Fallopian tube (tissue), 1 donor: ENCODE measurements around the genes SLC2A11 and GSTT2B.

DNA sequence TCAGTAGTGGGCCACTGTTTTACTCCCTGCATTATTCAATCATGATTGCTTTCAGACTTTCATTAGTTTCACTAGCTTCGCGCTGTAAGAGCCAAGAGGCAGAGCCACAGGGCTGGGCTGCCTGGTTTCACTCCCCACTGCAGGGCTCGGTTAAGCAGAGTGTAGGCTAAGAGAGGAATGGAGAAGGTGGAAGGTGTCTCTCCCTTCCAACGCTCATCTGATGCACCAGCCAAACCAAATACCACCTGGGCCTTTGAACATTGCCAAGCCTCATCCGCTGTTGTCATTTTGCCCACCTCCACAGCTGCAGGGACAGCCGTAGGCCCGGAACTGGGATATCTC is 532 bp upstream of the SMARCB1 start:
- PRO-cap: no peak

- PRO-cap: no peak
Measured at GRCh38 chr22:23800327-23800715, 13.6 kb downstream of the SMARCB1 start.

DNA sequence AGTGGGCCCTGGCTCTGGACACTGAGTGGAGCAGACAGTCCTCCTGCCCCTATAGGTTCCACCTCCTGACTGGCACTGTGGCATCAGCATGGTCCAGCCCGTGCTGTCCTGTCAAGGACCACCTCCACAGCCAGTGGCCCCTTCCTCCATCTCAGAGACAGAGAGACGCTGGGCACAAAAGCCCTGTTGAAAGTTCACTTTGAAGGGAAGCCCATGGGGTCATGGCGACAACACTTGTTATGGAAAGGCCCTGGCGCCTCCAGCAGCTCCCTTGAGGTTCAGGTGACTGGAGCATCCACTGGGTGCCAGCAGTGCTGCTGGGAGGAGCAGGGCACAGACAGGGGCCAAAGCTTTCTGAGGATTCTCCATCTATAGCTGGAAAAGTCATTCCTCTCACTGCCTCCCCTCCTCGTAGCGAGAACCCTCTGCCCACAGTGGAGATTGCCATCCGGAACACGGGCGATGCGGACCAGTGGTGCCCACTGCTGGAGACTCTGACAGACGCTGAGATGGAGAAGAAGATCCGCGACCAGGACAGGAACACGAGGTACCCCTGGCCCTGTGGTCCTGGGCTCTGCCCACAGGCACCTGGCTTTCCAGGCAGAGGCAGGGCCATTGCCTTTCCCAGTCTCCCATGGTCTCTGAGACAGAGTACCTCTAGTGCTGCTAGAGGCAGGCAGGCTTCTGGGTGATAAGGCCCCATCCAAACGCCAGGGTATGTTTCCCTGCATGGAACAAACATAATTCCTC is 5.5 kb downstream of the DERL3 start:
- PRO-cap: no peak

- PRO-cap: no peak
Measured at GRCh38 chr22:23835647-23836310, 3.0 kb downstream of the DERL3 start.

GRCh38 chr22:23857560-23858104 is at the start of gene SLC2A11:
Gene SLC2A11 (plus strand): TSS chr22:23857875.
- PRO-cap: bidirectional peak, plus-strand start at chr22:23857875, minus-strand start at chr22:23857647

DNA sequence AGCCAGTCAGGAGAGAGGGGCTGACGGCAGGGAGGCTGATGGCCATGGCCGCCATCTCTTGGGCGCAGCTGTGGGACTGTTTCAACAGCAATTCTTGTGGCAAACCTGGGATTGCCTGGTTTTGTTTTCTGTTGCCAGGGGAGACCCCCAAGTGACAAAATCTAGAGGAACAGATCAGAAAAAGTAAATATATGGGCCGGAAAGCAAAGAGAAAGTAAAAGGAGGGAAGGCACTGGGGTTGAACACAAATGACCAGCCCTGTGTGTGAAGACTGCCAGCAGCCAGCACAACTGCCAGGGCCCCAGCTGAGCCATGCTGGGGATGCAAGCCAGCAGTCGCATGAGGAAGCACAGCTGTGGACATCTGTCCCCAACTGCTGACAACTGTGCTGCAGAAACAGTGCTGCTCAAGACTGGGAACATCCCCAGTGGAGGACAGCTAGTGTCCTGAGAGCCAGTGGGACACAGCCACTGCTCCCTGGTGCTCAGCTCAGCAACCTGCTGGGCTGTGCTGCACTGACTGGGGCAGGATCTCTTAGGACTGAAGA is 10.6 kb downstream of the MIF start:
- PRO-cap: no peak

DNA sequence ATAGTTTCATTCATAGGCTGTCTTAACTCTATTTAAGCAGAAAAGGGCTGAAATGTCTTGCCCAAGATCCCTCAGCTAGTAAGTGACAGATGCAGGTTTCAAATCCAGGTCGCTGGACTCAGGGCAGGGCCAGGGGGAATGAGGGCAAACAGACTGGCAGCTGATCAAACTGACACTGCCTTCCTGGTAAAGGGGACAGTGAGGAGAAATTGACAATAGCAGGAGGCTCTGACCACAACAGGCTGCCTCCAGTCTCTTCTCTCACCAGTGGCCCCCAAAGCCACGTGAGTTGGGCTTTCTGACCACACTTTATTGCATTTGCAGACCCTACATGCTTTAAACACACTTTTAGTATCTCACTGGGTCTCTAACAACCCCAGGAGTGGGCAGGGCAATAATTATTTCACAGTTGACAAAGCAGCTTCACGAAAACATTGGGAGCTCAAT is 16.6 kb downstream of the MIF start:
- PRO-cap: no peak

DNA sequence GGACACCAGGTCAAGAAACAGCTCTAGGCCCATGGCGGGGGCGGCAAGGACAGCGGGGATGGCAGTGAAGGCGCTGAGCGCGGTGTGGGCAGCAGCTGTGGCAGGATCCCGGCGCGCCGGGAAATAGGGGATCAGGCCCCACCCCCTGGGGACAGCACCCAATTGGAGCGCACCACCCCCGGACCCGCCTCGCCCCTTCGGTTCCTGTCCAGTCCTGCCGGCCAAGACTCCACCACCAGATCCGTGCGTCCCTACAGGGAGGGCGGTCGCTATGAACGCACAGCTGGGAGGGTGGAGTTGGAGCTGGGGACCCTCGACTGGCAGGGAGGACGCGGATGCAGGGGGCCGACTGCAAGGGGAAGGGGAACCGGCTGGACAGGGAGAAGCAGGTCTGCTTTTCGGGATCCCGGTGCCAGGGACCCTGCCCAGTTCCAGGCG is at the start of gene GSTT2B:
TSS of gene GSTT2B (minus strand) at position 97 of the 438 bp plus-strand sequence.
- PRO-cap: unidirectional peak, plus-strand start at position 238 of the sequence

- PRO-cap: no peak
Measured at GRCh38 chr22:24148693-24149010, 32.6 kb upstream of the SUSD2 start.

DNA sequence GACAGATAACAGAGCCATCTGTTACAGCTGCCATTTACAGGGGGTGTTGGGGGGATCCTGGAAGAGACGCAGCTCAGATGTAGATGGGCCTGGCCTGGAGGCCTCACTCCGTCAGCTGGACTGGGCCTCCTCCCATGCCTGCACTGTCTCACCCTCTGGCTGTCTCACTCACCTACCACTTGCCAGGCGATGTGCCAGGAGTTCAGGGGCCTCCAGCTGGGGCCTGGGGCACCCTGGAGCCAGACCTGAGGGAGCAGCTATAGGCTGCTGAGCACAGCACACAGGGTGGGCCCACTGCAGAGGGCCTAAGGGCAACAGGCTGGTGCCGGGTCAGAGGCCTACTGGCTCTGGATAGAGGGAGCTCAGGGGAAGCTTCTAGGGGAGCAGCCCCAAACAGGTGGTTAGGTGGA is 16.3 kb upstream of the SUSD2 start:
- PRO-cap: no peak

GRCh38 chr22:24383996-24384499 is 43.4 kb upstream of the ADORA2A start:
- PRO-cap: no peak

GRCh38 chr22:24460569-24461134 is 33.3 kb downstream of the ADORA2A start:
- PRO-cap: no peak

- PRO-cap: no peak
Measured at GRCh38 chr22:24507737-24508203, 12.6 kb downstream of the UPB1 start.

DNA sequence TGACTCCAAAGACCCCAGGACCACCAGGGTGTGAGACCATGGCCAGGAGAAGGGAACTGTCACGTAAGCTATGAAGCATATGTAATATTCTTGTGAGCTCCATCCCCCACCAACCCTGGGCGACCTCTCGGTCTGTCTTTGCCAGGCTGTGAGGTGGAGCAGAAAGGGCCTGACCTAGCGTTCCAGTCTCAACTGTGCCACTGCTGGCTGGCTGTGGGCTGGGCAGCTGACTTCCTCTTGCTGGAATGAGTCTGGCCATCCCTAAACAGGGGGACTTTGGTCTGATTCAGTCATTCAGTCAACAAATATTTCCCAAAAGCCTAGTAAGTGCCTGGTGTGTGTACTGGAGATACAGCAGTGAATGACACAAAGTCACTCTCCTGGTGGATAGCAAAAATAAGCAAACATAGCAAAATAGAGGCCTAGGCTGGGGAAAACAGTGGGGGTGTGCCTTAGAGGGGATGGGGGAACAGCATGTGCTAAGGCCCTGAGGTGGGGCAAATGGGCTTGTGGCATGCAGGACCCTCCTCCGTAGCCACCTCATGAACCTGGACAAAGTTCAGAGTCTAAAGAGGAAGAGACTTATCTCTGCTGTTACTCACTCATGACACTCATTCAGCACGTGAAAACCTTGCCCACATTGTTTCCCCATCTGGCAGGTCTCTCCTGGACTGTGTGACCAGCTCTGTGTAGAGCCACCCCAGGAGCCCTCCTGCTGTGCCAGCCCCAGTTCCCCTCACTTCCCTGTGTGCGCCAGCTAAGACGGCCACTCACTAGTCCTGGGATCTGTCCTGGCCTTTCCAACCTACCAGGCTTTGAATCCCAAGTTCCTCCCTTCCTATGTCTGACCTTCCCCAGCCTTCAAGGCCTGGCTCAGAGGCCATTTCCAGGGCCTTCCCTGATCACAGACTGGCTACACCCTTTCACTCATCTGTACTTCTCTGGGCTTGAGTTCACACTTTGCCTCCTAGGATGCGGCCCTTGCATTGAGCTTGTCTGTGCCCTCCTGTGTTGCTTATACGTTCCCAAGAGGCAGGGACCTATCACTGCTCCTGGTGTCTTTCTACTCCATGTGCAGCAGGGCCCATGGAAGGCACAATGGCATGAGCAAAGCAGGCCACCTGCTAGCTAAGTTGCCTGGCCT is 4.6 kb downstream of the GUCD1 start:
- PRO-cap: no peak

GRCh38 chr22:24867173-24867862 is 61.3 kb downstream of the SGSM1 start:
- PRO-cap: no peak

DNA sequence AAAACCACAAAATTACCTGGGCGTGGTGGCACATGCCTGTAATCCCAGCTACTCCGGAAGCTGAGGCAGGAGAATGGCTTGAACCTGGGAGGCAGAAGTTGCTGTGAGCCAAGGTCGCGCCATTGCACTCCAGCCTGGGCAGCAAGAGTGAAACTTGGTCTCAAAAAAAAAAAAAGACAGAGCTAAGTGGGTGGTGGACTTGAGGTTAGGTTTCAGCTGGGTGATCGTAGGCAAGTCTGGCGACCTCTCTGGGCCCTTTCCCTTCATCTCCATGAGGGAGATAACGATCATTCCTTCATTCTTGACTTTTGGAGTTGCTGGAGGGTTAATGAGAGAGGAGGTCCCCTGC is 74.0 kb downstream of the KIAA1671 start:
- PRO-cap: no peak

DNA sequence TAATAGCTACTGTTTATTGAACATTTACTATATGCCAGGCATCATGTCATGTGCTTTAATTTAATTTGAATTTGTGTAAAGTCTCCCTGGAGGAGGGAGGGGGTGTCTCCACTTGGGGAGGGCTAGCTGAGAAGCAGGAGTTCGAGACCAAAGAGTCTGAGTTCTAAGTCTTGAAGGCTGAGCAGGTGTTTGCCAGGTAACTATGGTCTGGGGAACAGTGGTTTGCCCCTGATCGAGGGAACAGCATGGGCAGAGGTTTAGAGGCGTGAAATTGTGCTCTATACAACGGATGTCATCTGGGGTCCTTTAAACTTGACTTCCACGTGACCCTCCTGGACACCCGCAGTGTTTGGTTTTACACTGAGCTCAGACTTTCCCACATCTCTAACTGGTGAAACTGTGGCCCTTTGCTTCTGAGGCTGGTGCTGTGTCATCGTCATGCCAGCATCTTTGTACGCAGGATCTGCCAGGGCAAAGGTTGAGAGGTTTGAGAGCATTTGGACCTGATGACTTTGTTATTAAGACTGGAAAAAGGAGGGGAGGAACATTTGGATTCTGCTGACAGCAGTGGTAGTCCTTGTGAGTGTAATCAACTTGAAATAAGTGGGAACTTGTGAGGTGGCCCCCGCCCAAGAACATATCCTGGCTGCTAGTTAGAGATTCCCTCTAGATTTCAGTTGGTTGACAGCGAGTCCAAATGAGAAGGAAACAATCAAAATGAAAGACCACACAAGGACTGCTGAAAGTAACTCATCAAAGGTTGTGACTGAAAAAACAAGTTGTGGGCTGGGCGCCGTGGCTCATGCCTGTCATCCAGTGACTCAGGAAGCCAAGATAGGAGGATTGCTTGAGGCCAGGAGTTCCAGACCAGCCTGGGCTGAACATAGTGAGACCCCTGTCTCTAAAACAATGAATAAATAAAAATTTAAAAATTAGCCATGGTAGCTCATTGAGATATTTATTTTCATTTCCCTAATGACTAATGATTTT is 102.4 kb downstream of the KIAA1671 start:
- PRO-cap: no peak

DNA sequence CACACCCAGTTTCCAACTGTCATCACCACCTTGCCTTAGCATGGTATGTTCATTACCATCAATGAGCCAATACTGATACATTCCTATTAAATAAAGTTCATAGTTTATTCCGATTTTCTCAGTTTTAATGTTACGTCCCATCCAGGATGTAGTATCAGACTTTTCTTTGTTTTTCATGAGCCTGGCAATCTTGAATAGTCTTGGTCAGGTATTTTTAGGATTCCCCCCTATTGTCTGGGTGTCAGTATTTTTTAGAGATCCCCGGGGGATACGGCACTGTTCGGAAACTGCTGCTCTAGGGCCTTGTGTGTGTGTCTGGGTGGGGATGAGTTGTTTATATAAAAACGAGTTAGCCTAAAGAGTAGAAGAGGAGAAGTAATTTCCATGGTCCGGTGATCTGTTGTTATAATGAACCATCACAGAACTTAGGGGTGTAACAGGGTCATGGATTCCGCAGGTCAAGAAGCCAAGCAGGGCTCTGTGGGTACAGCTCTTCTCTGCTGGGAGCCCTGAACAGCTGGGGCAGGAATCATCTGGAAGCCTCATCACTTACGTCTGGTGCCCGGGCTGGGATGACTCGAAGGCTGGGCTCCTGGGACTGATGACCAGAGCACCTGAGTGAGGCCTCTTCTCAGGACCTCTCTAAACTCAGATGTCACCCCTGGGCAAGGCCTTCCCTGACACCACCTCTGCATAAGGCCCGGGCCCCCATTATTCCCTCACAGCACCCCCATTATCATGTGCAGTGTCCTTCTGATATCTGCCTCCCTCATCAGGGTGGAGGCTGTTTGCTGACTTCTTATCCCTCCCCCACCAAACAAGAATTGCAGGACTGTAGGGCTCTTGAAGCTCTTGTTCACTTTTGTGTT is 106.0 kb downstream of the KIAA1671 start:
- PRO-cap: no peak

DNA sequence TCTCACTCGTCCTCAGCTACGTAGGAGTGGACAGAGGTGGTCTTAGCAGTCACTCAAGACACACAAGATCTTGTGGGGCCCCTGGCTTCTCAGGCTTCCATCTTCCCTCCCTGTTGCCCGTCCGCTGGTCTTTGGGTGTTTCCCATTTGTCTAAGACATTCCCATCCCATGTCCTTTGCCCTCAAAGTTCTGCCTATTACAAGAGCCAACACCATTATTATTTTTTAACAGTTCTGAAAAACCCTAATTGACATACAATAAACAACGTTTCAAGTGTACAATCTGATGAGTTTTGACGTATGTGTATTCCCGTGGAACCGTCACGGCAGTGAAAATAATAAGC is 103.3 kb upstream of the CRYBB3 start:
- PRO-cap: no peak

DNA sequence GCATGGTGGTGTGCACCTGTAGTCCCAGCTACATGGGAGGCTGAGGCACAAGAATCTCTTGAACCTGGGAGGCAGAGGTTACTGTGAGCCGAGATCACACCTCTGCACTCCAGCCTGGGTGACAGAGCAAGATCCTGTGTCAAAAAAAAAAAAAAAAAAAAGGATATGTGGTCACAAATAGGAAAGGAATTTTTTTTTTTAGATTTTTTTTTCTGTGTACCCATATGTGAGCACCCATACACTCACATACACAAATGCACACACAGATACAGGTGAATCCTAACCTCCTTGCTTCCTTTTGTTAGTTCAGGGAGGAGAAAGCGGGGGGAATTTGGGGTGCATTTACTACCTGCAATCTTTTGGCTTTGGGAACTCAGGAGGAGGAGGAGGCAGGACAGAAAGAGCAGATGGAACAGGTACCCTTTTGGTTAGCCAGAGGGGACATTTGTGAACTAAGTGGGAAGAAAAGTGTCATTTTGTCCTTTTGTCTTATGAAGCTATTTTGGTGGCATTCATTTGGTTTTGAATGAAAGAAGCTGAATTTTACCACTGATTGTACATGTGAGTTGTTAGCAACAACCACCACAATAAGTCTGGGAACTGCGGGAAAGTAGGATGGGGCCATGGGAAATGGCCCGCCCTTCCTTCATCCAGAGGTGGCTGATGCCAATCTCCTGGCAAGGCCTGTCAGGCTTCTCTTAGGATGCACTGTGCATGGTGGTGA is 92.9 kb upstream of the GRK3 start:
- PRO-cap: no peak